HTR-8/SVneo (cell line): ENCODE data around the genes ABCG5 and PPM1B.

DNA sequence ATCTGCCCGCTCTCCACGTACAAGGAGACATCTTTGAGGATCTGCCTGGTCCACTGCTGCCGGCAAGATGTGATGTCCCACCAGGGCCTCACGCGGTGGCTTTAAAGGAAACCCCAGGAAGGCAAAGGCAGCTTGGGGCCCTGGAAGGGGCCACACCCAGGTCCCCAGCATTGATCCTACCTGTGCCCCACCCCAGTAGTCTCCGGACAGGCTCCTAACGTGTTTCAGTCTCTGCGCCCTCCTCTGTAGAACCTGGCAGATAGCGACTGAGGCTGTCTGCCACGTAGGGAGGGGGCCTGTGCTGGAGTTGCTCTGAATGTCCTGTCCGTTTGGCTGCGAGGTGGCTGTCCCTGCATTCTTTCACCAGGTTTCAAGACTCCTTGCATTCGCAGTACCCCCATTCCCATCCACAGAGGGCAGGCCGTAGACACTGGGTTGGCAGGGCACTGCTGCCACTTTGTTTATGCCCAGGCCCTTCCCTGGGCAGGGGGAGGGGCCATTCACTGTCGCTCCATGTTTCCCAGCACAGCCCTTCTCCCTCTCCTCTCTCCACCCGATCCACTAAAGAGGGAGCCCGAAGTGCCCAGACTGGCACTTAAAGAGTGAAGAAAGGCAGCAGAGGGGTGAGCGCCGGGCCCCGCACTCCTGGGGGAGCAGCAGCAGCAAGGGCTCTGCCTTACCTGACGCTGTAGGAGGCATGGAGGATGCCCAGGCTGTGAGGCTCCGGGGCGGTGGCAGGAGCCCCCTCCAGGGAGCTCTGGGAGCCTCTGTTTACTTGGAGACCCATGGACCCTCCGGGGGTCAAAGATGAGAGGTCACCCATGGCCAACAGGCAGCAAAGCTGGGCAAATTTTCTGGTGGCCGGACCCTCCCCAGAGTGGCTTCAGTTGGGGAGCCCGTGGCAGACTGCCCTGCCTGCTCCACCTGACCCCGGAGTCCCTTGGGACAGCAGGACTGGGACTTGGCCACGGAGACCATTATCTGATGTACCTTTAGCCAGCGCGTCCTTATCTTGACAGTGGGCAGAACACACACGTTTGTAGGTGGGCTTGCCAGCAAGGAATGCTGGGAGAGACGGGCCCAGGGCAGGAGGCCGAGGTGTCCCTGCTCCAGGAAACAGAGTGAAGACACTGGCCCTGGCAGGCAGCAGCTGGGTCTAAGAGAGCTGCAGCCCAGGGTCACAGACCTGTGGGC, at the start of gene ABCG5:
ABCG5 (minus strand) TSS at position 983 of the 1,194 bp plus-strand sequence.
- RRBS, result 71% methylated on average over 8 of the region's 33 CpGs

DNA sequence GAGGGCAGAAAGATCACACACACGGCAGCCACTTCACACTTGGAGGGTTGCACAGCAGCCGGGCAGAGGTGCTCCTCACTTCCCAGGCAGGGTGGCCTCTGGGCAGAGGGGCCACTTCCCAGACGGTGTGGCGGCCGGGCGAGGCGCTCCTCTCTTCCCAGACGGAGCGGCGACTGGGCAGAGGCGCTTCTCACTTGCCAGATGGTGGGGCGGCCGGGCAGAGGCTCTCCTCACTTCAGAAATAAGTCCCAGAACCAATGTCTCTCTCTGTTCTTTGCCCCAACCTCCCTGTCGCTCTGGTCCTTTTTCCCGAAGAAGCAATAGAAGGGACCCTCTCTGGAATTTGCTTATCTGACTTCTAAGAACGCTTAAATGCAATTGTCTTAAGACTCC, 65.7 kb upstream of the LRPPRC start:
- RRBS, result no CpG with 5 or more reads among the region's 16 CpGs

- RRBS, result 2% methylated on average over 13 of the region's 74 CpGs
These were observed at the start of gene PPM1B for GRCh38 chr2:44168628-44169340. Gene PPM1B (plus strand): TSS chr2:44168875.

DNA sequence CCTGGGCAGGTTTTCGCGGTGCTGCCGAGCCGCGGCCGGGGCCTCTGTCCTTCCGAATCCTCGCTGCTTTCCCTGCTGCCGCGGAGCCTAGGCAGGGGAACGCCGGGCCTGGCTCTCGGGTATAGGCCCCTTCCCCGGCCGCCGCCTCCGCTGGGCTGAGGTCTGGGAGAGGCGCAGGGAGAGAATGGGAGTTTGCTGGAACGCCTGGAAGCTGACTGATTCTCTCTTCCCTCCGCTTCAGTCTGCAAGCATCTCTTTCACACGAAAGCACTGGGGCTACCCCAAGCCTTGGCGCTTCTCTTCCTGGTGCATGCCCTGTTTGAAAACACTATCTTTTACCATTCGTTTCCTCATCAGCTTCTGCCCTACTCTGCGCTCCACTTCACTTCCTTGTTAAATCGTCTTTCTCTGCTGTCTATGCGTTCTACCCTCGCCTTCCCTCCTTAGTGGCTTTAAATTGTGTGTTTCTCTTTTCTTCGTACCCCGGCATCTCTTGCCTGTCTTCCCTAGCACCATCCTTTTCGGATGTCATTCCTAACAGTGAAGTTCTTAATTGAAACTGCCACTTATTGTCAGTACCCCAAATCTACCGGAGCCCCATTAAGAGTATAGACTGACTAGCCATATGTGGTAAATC, 784 bp downstream of the PPM1B start:
- RRBS, result 2% methylated on average over 14 of the region's 31 CpGs

DNA sequence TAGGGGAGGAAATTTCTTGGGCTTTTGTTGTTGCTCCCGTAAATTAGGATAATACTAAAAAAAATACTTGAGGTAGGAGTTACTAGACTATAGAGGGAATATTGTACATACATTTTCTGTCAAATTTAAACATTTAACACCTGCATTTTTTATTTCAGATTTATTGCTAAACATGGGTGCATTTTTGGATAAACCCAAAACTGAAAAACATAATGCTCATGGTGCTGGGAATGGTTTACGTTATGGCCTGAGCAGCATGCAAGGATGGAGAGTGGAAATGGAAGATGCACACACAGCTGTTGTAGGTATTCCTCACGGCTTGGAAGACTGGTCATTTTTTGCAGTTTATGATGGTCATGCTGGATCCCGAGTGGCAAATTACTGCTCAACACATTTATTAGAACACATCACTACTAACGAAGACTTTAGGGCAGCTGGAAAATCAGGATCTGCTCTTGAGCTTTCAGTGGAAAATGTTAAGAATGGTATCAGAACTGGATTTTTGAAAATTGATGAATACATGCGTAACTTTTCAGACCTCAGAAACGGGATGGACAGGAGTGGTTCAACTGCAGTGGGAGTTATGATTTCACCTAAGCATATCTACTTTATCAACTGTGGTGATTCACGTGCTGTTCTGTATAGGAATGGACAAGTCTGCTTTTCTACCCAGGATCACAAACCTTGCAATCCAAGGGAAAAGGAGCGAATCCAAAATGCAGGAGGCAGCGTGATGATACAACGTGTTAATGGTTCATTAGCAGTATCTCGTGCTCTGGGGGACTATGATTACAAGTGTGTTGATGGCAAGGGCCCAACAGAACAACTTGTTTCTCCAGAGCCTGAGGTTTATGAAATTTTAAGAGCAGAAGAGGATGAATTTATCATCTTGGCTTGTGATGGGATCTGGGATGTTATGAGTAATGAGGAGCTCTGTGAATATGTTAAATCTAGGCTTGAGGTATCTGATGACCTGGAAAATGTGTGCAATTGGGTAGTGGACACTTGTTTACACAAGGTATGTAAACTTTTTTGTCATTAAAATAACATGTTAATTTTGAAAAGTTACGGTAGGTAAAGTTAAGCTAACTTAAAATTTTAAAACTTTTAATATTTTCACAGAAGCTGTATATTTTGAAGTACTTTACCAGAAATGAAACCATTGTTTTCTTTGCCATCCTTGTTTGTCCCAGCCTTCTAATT, 32.8 kb downstream of the PPM1B start:
- RRBS, result no CpG with 5 or more reads among the region's 13 CpGs

- RRBS, result no CpG with 5 or more reads among the region's 2 CpGs
These were observed 7.0 kb upstream of the SLC3A1 start for GRCh38 chr2:44268387-44268650.

GRCh38 chr2:44286740-44287198, 11.5 kb downstream of the SLC3A1 start:
- RRBS, result no CpG with 5 or more reads among the region's 10 CpGs

DNA sequence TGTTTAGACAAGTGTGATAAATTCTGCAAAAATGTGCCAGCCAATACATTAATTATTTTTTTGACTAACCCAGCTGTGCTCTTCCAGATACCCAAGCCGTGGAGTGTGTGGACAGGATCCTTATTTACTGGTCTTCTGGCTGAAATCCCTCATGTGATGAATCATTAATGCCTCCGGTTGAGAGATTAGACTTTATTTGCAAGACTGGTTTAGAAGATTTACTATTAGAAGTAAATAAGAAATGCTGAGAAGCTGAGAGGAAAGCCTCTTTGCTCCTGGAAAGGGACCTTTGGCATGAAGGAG, 16.0 kb downstream of the SLC3A1 start:
- RRBS, result no CpG with 5 or more reads among the region's 2 CpGs

GRCh38 chr2:44359495-44360455, 1.5 kb downstream of the PREPL start:
- RRBS, result no CpG with 5 or more reads among the region's 5 CpGs

DNA sequence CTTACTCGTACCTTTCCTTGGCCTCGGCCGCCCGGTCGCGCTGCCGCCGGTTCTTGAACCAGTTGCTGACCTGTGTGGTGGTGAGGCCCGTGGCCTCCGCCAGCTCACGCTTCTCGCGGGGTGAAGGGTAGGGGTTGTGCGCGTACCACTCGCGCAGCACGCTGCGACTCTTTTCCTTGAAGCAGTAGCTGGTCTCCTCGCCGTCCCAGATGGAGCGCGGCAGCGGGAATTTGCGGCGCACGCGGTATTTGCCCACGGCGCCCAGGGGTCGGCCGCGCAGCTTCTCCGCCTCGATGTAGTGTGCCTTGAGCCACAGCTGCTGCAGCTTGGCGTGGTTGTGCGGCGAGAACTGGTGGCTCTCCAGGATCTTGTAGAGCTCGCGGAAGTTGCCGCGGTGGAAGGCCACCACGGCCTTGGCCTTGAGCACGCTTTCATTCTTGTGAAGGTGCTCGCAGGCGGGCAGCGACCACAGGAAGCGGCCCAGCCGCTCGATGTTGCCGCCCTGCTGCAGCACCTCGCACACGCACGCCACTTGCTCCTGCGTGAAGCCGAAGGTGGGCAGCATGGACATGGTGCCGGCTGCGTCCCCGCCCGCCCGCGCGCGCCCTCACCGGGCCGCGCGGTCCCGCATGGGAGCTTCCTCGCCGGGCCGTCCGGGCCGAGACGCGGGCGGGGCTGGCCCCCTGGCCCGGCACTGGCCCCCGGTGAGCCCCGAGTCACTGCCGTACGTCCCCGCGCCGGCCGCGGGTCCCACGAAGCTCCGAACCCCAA, 527 bp downstream of the SIX2 start:
- RRBS, result 19% methylated on average over 30 of the region's 89 CpGs

DNA sequence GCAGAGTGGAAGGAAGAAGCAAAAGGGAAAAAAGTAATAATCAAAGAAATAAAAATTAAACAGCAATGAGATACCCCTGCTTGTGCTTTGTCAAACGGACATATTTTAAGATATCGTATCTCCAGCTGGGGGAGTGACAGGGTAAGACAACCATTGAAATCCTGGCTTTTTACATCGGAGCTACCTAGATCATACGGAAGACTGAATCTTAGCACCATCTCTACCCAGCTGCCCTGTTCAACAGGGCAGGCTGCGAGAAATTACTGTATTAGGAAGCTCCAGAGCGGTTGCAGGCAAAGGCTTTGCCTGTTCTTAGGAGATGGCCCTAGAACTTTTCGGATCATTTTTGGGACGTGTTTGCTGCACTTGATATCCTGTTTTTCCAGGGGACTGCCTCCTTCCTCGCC, 2.1 kb upstream of the PRKCE start:
- RRBS, result no CpG with 5 or more reads among the region's 9 CpGs

DNA sequence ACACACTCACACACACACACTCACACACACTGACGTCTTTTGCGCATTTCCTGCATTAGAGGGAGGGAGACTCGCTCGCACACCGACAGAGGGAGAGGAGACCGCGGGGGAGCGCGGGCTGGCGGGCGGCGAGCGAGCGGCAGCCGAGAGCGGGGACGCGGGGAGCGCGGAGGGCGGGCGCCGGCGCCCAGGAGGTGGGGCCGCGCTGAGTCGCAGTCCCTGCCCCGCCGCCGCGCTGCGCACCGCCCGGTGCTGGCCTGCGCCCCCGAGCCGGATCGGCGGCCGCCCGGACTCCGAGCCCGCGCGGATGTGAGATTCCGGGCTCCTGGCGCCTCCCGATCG, 437 bp upstream of the PRKCE start:
- RRBS, result 2% methylated on average over 12 of the region's 49 CpGs

DNA sequence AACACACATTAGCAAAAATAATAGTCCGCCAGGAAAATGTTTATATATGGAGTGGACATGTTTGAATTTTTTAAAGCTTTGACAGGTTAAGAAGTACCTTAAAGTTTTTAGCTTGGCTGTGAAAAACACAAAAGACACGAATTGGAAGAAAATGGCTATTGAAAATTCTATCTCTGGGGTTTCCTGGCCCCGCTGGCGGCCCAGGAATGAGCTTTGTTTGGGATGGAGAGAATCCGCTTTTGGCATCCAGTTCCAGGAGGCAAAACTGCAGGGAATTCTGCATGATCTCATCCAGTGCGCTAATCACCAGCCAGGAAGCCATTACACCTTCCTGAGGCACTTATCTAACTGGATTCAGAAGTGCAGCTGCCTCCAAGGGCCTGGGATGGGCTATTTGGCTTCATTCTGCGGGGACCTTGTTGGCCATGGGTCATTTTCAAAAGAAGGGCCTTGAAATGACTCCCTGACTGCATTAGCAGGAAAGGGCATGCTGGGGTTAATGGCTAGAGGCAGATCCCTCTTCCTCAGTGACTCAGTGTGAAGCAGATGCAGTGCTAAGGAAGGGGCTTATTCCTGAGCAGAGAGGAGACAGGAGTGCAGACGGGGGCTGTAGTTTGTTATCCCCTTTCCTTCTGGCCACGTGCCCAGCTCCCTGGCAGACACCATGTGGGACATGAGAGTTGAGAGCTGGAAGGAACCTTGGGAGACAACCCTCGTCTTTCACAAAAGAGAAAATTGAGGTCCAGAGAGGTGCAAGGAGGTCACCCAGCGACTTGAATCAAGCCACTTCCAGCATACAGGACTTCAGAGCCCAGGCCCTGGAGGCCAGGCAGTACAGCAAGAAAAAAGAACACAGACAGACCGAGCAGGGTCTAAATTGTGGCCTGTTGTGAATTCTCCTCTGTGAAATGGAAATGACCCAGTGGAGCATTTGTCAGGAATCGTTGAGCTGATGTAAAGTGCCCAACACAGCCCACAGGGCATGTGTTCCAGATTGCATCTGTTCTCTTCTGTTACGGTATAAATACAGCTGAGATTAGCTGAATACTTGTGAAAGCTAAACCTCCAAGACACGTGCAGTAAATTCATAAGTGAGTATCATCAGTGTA, 161.7 kb downstream of the PRKCE start:
- RRBS, result no CpG with 5 or more reads among the region's 15 CpGs

- RRBS, result no CpG with 5 or more reads among the region's 9 CpGs
These were observed 209.1 kb downstream of the PRKCE start for GRCh38 chr2:45860251-45861332.

DNA sequence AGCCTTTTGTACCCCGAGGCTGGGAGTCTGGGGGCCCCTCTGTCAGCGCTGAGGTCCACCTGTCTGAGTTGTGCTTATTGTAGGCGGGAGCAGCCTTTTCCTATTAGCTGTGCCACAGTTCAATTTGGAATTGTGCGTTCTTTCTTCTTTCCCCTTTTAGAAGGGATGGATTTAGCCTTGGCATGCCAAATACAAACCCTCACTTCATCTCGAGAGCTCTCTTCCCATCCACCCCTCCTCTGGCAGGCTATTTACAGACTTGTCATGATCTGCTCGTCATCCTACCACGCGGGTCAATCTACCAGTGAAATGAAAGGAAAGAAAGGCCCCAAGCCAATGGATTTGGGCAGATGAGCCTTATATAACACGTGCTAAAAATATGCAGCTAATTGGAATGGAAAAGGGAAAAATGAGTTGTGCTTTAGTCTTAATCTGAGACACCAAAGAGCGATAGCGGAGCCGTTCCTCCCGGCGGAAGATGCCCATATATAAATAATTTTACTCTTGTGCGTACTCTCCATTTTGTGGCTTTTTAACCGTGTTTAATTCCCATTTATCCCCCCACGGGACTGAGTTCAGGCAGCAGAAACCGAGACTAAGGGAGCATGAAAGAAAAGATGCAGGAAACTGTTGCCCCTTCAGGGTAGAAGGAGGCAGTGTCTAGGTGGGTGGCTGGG, 277.5 kb downstream of the PRKCE start:
- RRBS, result no CpG with 5 or more reads among the region's 18 CpGs

- RRBS, result no CpG with 5 or more reads among the region's 5 CpGs
These were observed 311.1 kb downstream of the PRKCE start for GRCh38 chr2:45962540-45963032.

GRCh38 chr2:46000491-46001207, 296.6 kb upstream of the EPAS1 start:
- RRBS, result no CpG with 5 or more reads among the region's 9 CpGs

DNA sequence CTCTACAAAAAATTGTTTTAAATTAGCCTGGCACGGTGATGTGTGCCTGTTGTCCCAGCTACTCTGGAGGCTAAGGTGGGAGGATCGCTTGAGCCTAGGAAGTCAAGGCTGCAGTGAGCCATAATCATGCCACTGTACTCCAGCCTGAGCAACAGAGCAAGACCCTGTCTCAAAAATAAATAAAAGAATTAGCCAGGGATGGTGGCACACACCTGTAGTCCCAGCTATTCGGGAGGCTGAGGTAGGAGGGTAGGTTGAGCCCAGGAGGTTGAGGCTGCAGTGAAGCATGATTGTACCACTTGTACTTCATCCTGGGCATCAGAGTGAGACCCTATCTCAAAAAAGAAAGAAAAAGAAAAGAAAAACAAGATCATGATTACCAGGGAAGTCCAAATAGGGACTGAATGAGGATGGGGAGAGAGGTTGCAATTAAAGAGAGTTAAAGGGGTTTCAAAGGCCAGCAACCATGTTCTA, 270.2 kb upstream of the EPAS1 start:
- RRBS, result no CpG with 5 or more reads among the region's 3 CpGs

DNA sequence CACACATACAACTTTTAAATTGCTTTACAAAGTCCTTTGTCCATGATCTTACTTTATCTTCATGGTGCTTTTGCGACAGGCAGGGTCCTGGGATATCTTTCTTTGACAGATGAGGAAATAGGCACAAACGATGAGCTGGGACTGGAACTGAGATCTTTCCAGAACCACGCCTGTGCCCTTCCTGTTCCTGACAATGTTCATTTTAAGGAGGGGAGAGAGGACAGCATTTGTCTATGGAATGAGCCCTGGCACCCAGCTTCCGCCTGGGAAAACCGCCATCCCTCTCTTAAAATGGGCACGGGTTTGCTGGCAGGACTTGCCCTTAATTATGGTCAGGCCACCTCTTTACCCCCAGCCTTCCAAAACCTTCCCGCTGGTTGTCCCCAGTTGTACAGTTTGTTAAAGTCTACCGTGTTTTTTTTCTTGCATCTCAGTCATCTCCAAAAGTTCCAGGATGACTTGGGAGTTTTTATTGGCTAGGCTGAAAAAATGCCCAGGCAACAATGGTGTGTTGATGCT, 265.0 kb upstream of the EPAS1 start:
- RRBS, result no CpG with 5 or more reads among the region's 8 CpGs